Monocyte (primary cell): ENCODE measurements around a stretch of chr2.

DNA sequence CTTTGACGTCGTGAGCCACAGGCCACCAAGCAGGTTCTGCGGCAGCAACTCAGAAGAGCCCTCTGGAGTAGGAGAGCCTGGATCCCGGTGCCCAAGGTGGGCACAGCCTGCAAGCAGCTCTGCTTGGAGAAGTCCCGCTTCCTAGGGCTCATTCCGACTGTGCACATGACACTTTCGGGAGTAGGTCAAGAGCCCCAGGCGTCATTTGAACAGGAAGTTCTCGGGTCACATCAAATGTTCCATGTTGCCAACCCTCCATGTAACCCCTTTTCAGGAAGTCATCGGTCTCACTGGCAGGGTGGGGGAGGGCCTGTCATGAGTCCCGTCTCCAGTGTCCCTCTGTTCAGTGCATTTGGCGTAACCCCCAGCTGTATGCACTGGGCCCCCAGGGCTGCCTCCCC, 40.4 kb downstream of the SDC1 start:
- PRO-cap, 2 experiments = no peak in any of the 2 experiments

DNA sequence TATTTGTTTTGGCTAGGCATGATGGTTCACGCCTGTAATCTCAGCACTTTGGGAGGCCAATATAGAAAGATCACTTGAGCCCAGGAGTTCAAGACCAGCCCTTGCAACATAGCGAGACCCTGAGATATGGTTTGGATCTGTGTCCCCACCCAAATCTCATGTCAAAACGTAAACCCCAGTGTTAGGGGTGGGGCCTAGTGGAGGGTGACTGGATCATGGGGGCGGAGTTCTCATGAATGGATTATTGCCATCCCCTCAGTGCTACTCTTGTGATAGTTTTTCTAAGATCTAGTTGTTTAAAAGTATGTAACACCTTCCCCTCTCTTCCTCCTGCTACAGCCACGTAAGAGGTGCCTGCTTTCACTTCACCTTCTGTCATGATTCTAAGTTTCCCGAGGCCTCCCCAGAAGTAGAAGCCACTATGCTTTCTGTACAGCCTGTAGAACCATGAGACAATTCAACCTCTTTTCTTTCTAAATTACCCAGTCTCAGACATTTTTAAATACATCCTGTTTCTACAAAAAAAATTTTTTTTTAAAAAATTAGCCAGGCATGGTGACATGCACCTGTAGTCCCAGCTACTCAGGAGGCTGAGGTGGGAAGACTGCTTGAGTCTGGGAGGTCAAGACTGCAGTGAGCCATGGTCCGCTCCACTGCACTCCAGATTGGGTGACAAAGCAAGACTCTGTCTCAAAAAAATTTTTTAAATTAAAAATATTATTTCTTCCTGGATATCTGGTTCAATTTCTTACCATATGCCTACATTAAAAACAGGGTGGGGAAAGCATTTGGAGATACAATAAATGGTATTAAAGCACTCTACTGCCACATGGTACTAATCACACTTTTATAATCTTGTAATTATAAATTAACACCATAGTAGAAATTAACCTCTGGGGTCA, 16.8 kb downstream of the PUM2 start:
- PRO-cap, 2 experiments = peak in 1 of 2 experiments; most common minus-strand start position 664 of the sequence (in 1)

DNA sequence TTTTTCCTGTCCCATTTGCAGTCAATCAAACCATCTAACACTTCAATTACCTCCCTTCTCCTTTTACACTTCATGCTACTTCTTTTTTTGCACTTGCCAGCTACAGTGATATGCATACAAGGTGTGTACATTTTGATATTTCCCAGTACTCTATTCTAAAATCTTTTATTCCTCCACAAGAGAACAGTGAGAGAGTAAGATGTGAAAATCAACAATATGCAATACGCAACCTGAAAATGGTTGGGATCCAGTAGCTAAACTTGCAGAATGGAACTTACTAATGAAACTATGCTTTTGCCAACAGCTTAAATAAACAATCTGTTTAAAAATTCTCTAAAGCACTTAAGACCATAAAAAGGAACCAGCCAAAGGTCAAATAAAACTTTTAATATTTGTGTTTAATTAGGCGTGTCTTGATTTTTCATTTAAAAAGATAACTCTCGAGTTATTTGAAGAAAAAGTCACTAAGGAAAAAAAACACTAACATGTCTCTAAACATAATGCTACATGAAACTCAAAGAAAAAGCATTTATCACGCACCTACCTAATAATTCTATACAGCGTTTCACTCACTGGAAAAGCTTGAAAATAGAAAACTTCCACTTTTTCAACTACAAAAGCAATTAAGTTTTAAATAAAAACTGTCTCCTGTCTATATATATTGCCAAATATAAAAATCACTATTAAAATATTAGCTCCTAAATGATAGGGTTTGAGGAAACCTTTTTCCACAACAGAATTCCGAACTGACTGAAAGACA, 3.5 kb downstream of the PUM2 start:
- PRO-cap, 2 experiments = no peak in any of the 2 experiments

- PRO-cap, 2 experiments = no peak in any of the 2 experiments
Observed at GRCh38 chr2:20447982-20448900, 1.4 kb downstream of the RHOB start.

GRCh38 chr2:20529854-20530235, 83.0 kb downstream of the RHOB start:
- PRO-cap, 2 experiments = no peak in any of the 2 experiments

GRCh38 chr2:20571116-20571842, 79.6 kb downstream of the HS1BP3 start:
- PRO-cap, 2 experiments = no peak in any of the 2 experiments

DNA sequence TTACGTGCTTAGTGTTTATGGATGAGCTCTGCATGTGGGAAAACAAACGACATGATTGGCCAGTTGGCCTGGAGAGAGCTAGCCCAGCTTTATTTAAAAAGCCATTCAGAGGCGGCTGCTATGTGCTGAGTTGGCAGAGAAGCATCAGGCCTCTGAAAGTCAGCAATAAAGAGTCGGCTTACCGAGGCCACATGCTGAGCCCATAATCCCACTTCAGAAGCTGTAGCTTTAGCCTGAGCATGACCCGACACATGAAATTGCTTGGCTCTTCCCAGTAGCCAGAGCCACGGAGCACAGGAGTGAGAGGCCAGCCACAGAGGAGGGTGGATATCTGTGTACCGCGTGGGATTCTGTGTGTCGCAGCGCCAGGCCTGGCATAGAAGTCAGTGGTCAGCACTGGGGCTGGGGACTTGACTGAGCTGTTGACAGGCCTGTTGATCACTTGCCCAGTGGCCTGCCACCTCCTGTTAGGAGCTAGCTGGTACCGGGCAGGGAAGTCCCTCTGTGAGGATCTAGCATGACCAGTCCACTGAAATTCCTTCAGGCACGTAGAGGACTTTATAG, 36.2 kb downstream of the HS1BP3 start:
- PRO-cap, 2 experiments = no peak in any of the 2 experiments

DNA sequence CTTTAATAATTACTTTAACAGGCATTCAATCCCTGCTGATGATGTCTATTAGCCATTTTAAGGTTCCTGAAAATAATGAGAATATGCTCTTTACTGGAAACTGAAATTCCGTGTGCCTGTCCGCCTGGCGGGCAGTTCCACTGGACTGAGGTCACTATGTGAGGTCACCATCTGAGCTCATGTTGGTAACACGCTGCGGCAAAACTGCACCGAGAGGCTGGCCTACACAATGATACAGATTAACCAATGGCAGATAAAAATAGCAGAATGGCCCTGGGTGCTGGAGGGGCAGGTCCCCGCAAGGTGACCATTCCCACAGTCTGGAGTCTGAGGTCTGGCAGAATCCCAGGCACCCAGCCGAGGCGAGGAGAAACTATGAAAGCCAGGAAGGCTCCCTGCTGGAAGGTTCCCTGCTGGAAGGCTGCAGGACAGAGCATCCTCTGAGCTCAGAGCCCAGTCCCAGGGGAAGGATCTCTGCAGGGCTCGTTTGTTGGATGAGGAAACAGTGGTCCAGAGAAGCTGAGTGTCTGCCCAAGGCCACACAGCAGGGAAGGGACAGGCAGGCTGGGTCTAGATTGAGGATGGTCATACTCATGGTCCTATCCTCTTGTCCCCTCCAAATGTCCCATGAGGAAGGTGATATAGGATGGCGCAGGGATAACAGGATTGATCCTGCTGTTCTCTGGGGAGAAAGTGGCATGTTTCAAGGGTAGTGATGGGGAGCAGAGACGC, 24.8 kb downstream of the HS1BP3 start:
- PRO-cap, 2 experiments = no peak in any of the 2 experiments

GRCh38 chr2:20650133-20650840, 611 bp downstream of the HS1BP3 start:
- PRO-cap, 2 experiments = no peak in any of the 2 experiments

DNA sequence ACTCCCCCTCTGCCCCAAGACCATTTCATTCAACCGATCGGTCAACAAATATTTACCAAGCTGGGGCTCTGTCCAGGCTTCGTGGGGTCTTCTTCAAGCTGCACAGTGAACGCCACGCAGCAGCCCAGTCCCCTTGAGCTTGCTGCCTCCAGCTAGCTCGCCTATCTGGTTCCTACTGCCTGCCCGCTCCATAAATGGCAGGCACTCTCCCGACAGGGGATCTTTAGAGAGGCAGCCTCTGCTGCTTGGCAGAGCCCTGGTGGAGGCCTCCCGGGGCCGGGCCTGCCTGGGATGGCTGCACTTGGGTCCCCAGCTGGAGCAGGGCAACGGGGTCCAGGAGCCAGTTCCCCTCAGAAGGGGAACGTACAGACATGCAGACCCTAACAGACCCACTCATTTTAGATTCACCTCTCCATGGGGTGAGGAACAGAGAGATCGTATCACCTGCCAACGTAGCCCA, 566 bp upstream of the HS1BP3 start:
- PRO-cap, 2 experiments = no peak in any of the 2 experiments

- PRO-cap, 2 experiments = no peak in any of the 2 experiments
Observed at GRCh38 chr2:20672010-20673169, 5.4 kb downstream of the GDF7 start.

DNA sequence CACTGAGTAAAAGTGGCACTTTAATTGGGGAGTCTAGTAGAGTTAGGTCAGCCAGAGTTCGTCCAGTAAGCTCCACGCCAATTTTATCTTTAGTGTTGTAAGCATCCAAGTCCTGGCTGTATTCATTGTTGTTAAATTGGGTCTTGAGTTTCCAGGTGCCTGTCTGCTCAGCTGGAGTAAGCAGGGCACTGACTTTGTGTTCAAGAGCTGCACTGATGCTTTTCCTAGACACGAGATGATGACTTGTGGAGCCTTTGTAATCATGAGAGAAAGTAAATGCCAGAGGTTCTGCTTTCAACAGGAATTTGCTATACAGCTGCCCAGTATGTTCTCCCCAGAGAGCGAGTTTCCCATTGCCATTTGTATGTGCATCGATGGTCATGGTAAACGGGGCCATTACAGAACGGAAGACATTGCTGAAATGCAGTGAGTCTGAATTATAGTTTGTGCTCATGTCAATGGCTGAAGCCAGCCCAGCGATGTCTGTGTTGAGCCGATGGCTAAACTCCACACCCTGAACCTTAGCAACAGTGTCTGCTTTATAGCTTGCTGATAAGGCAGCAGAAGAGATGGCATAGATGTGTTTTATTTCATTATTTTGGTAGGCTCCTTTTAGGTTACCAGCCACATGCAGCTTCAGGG, 33.0 kb downstream of the APOB start:
- PRO-cap, 2 experiments = no peak in any of the 2 experiments

DNA sequence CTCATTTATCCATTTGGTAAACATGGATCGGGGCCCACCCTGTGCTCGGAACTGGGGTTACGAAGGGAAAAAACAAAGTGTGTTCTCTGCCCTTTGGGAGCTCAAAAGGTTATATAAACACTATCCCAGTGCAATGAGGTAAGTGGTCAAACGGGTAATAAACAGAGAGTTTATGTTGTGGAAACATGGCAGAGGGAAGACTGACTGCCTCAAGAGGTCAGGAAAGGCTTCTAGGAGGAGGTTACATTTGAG, 299.2 kb downstream of the TDRD15 start:
- PRO-cap, 2 experiments = no peak in any of the 2 experiments

- PRO-cap, 2 experiments = no peak in any of the 2 experiments
Observed at GRCh38 chr2:21423292-21423660, 299.5 kb downstream of the TDRD15 start.

- PRO-cap, 2 experiments = no peak in any of the 2 experiments
Observed at GRCh38 chr2:21424341-21424725, 300.6 kb downstream of the TDRD15 start.

GRCh38 chr2:22027920-22028135, 904.1 kb downstream of the TDRD15 start:
- PRO-cap, 2 experiments = no peak in any of the 2 experiments

GRCh38 chr2:23127249-23127927, 257.6 kb upstream of the KLHL29 start:
- PRO-cap, 2 experiments = no peak in any of the 2 experiments

DNA sequence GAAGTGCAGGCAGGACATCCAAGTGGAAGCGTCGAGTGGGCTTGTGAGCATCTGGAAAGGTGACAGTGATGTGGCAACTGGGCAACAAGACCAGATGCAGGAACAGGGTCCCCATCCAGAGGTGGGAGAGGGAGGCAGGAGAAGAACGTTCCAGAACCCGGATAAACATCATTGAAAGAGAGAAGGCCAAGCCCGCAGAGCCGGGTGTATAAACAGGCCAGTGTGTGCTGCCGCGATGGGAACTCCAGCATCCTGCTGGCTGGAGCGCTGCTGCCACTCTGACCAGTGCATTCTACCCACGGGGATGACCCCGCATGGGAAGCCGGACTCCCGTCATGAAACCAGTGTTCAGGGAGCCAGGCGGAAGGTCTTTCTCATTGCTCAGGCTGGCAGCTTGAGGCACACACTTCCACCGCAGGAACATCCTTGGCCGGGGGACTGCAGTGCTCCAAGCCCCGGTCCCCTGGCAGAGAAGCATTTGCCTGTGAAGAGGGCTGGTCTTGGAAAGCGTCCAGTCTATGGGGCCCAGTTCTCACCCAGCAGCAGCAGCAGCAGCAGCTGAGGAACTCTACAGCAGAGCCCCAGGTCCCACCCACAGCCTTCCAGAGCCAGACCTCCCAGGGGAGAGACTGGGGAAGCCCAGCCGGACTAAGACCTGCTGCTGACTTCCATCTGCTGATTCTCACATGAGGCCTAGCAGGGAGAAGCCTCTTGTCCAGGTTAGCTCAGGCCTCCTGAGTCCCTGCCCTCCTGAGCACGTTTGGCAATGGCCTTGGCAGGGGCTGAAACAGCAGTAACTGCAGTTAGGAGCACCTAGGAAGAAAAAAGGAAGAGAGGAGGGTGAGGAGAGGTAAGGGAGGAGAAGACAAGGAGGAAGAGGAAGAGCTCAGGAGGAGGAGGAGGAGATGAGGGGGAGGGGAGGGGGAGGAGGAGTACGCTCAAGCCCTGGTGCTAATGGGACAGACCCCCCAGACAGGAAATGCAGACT, 236.0 kb downstream of the KLHL29 start:
- PRO-cap, 2 experiments = no peak in any of the 2 experiments

GRCh38 chr2:24018353-24018897, 8.5 kb downstream of the MFSD2B start:
- PRO-cap, 2 experiments = peak in 1 of 2 experiments; most common plus-strand start chr2:24018563 (in 1)

DNA sequence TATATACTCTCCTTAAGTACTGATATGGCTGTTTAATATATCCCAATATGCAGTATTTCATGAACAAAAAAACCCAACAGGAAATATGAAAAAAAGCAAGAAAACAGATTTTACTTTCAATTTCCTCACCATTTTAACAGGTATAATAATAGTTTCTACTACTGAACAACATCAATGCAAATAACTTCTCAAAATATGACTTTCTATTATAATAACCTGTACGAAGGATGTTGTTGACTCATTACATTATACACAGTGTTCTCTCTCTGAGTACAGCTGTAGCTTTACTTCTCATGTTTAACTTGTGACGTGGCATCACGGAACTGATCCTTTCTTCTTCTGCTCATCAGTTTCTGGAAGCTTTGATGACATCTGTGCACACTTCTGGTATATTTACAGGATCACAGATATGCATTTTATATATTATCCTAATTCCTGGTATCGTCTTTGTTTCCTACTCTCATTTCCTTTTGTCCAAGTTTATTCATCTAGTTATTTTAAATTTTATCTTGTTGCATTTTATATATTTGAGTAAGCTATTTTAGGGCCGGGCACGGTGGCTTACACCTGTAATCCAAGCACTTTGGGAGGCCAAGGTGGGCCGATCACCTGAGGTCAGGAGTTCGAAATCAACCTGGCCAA, 40.1 kb downstream of the FAM228A start:
- PRO-cap, 2 experiments = no peak in any of the 2 experiments